AG08470 (cell line): ENCODE data around the genes CASP6, PLA2G12A and LRIT3.

DNA sequence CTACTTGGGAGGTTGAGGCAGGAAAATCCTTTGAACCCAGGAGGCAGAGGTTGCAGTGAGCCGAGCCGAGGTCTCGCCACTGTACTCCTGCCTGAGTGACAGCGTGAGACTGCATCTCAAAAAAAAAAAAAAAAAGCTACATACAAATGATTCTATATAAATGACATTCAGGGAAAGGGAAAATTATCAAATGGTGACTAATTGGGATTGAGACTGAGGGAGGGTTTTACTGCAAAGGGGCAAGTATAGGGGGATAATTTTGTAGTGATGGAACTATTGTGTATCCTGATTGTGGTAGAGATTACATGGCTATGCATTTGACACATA lies 31.8 kb upstream of the MCUB start:
- RRBS = no CpG with 5 or more reads among the region's 4 CpGs

GRCh38 chr4:109560720-109561538 lies 883 bp downstream of the MCUB start:
- RRBS = no CpG with 5 or more reads among the region's 26 CpGs

GRCh38 chr4:109648157-109648936 lies 54.9 kb downstream of the CASP6 start:
- RRBS = no CpG with 5 or more reads among the region's 5 CpGs

GRCh38 chr4:109702740-109703776 lies at the start of gene CASP6:
CASP6 (minus strand) TSS chr4:109703445.
- RRBS = 1% methylated on average over 35 of the region's 88 CpGs

GRCh38 chr4:109703871-109704463 lies 722 bp upstream of the CASP6 start:
- RRBS = no CpG with 5 or more reads among the region's 5 CpGs

- RRBS = 2% methylated on average over 13 of the region's 88 CpGs
These were observed at the start of gene PLA2G12A for GRCh38 chr4:109729386-109730356. PLA2G12A (minus strand) TSS chr4:109730070.

DNA sequence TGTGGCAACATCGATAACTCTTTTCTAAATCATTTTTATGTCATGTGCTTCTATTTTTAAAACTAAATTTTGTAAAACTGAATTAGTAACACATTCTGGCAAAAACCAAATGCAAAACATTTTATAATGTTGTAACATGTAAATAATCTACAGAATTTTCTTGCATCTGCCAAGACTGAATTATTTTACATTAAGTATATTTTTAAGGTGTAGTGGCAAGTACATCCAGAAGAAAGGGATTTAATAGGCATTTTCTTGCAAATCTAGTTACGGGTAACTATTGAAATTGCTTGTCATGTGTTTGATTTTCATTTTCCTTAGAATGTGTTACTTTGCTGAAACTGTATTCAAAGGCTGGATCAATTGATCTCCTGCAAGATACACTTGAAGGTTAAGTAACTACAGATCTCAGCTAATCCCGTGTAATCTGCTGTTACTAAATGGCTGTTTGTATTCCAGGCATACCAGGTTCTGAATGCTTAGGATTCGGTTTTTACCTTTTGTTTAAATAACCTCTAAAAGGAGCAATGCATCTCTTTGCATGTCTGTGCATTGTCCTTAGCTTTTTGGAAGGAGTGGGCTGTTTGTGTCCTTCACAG lies at the start of gene LRIT3:
Gene LRIT3, plus strand, starts transcription at position 433 of the 599 bp plus-strand sequence.
- RRBS = no CpG with 5 or more reads among the region's 4 CpGs

DNA sequence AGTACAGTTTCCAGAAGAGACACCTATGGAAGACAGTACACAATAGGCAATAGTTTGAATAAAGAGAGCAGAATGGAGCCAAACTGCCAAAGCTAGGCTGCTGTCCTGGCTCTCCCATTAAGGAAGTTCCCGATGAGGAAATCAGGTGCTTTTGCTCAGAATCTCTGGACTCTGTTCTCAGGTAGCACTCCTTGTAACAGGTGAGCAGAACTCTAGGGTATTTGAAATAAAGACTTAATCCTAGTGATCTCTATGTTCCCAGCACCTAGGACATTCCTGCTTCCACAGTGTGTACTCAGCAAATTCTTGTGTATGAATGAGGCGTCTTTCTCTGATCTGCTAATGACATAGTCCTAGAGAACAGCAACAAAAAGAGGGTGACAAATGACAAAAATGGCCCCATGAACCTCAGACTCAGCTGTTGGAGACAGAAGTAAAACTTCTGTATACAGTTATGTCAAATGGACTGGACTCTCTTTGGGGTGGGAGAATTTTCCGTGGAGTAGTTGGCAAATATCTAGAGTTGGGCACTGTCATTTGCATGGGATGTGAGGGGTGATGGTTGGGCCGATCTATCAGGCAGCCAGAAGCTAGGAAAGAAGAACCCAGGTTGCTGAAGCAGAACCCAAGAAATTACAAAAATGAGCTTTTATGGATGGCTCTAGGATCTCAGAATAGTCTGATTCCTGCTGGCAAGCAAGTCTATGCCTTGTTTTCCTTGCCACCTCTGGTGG lies 1.9 kb downstream of the EGF start:
- RRBS = no CpG with 5 or more reads among the region's 4 CpGs

DNA sequence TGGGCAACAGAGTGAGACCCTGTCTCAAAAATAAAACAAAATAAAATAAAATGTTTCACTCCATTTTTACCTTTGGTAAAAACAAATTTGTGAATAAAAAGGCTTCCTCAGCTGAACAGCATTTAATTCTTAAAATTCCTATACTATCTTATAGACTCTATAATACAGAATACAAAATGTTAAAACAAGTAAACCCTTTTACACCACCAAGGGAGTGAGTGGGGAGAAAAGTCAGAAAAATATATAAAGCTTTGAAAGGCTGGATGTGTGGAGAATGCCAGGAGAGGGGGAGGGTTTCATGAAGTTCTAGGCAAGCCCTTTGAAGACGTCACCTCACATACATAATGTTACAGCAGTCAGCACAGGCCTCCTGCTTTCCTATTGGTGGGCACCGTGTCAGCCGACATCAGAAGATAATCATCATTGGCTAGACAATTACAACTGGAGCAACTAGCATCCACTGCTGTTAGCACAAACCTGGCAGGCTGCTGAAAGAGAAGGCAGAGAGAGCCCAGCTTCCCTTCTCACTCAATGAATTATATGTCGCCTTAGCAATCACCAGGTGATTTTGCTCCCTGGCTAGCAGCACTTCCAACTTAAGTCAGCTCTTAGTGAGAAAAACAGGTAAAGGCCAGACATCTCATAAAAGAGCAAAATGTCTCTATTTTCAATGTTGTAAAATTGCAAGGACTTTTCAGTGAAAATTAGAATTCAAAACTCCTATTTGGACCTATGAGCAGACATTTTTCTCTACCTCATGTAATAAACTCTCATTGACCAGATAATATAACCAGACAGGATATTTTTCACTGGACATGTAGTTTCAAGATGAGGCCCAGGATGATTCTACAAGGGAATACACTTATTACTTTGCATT lies 4.6 kb downstream of the ELOVL6 start:
- RRBS = no CpG with 5 or more reads among the region's 4 CpGs

- RRBS = 73% methylated on average over 27 of the region's 70 CpGs
These were observed 781 bp downstream of the PITX2 start for GRCh38 chr4:110621885-110622707.

GRCh38 chr4:112126973-112127634 lies 18.1 kb upstream of the FAM241A start:
- RRBS = no CpG with 5 or more reads among the region's 2 CpGs

DNA sequence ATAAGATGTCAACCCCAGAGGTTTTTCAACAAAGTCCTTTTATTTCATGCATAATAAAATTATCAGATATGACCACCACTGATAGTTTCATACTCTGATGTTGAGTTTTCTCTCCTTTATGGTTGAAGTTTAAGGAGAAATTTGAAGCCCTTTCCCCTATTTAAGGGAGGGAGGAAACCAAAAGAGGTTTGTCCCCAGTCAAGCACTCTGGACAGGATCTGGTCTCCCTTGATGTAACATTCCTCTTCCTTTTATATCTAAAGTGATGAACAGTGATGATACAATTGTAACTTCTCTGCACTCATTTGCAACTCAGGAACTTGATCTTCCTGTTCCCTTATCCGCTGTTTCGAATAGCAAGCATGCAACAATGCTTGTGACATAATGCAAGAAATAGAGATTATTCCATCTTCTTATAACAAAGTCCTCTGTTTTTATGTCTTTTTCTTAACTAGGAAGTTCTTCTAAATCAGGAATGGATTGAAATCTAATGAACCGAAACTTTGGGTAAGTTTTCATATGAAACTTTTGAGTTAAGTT lies 18.2 kb downstream of the ALPK1 start:
- RRBS = no CpG with 5 or more reads among the region's 3 CpGs

GRCh38 chr4:112514870-112516090 lies 700 bp downstream of the NEUROG2 start:
- RRBS = 2% methylated on average over 30 of the region's 136 CpGs

GRCh38 chr4:112889585-112890186 lies 159.8 kb upstream of the ANK2 start:
- RRBS = no CpG with 5 or more reads among the region's 4 CpGs

- RRBS = no CpG with 5 or more reads among the region's 5 CpGs
These were observed 93.2 kb upstream of the ANK2 start for GRCh38 chr4:112956306-112956623.

DNA sequence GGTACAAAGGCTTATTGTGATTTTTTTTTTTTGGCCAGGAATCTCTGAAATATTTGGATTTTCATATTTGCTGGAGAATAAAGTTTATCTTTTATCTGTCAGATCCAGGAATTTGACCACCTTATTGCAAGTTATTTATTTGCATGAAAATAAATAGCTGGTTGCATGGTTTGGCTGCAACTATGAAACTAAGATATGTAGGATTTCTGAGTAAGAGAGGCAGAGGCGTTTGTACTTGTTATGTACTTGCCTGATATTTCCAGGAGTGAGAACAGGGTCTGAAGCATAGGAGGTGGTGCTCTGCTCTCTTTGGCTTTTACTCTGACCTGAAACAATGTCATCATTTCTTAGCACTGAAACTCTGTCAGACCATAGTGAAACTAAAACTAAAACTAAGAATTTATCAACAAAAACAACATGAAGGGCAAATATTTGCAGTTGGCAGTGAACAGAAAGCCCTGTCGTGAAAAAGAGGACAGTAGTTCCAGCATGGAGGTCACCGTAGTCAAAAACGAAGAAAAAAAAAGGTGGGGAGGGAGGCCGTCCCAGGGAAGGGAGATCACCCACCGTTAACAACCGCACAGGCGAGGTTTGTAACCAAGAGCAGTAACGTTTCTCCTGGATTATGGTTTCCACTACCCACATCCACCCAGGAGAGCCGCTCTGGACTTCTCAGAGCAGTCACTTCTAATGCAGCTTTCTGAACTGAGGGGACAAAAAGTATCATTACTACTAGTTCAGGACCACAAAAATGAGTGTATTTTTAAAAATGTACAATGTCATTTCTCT lies 97.4 kb downstream of the ANK2 start:
- RRBS = no CpG with 5 or more reads among the region's 10 CpGs

DNA sequence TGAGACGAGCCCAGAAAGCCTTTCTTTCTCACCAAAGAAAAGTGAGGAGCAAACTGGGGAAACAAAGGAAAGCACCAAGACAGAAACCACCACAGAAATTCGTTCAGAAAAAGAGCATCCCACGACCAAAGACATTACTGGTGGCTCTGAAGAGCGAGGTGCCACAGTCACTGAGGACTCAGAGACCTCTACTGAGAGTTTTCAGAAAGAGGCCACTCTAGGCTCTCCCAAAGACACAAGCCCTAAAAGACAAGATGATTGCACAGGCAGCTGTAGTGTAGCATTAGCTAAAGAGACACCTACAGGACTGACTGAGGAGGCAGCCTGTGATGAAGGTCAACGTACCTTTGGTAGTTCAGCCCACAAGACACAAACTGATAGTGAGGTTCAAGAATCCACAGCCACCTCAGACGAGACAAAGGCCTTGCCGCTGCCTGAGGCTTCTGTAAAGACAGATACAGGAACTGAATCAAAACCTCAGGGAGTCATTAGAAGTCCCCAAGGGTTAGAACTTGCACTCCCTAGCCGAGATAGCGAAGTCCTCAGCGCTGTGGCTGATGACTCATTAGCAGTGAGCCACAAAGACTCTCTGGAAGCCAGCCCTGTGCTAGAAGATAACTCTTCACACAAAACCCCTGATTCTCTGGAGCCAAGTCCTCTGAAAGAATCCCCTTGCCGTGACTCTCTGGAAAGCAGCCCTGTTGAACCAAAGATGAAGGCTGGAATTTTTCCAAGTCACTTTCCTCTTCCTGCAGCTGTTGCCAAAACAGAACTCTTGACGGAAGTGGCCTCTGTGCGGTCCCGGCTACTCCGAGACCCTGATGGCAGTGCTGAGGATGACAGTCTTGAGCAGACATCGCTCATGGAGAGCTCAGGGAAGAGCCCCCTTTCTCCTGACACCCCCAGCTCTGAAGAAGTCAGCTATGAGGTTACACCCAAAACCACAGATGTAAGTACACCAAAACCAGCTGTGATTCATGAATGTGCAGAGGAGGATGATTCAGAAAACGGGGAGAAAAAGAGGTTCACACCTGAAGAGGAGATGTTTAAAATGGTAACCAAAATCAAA lies 306.2 kb downstream of the ANK2 start:
- RRBS = no CpG with 5 or more reads among the region's 17 CpGs

DNA sequence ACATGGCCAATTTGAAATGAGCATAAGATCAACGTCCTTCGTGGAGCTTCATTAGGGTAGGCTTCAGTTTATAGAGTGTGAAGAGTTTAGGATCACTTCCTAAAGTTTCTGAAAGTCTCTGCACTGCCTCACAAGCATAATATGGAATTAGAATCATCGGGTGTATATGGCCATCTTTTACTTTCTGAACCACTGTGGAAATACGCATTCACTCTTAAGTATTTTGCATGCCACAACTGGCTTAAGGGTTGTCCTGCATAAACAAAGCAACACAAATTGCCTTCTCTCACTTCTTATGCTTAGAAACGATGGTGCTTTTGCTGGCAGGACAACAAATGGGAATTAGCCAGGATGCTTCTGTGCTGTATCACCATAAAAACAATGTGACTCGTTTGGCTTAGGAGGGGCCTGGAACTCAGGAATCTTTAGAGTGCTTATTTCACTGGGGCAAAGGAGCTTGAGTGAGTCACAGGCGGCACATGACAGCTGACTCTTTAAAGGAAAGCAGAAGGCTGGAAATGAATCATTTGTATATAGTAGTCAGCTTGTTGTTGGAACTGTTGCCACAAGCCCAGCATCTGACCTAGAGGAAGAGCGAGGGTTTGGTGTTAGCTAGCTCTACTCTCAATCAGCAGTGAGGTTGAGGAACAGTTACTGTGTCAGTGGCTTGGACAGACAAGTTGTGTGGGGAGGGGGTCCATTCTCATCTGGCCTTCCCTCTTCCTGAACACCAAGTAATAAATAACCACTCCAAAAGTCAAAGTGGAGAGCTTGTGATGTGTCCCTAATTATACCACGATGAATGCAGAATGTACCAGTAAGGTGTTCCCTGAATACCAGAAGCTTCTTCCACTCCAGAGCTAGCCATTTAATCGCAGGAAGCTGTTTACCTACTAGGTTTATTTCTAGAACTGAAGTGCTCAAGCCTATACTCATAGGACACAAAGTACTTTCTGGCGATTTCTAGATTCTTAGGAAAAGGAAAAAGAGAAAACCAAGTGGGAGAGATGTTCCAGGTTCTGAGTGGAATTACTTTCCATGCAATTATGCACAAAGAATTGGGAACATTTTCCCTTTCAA lies 293.2 kb downstream of the CAMK2D start:
- RRBS = no CpG with 5 or more reads among the region's 11 CpGs

DNA sequence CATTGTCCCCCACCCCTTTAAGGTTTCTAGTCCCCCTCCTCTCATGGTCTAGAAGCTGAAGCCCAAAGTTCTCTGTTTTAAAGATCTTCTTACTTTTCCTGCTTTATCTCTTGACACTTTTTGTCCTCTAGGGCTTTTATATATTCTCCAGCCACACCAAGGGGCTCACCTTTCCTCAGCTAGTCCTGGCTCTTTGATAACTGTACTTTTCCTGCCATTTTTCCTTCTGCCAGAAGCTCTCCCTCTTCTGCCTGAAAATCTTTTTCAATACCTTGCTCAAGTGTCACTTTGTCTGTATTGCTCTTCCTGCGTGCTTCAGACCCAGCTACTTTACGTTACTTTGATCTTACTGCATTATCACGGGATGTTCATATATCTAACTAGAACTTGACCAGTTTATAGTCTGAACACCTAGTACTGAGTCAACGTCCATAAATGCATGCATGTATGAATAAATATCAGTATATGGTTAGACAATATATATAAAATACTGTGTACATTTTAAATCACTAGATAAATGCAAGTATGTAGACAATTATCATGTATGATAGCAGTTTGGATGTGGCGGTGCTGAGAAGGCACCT lies 289.7 kb downstream of the CAMK2D start:
- RRBS = no CpG with 5 or more reads among the region's 5 CpGs